Measurements from ENCODE around the genes COL6A5 and COL6A6.

DNA sequence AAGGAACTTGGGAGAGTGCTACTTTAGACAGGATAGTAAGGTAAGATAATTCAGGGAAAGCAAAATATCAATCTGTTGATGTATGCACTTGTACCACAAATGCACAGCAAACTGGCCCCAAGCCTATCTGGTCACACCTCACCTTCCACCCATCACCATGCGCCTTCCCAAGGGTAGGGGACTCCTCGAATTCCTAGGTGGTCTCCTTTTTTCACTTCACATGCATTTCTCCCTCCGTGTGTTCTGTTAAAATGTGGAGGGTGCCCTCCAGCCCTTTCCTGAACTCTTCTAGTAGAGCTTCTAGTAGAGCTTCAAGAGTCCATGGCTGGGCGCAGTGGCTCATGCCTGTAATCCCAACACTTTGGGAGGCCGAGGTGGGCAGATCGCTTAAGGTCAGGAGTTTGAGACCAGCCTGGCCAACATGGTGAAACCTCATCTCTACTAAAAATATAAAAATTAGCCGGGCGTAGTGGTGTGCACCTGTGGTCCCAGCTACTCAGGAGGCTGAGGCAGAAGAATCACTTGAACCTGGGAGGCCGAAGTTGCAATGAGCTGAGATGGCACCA is 10.6 kb downstream of the RAB43 start:
- RRBS: no CpG with 5 or more reads among the region's 9 CpGs

GRCh38 chr3:129166602-129166920 is 5.7 kb upstream of the ISY1 start:
- RRBS: no CpG with 5 or more reads among the region's 4 CpGs

- RRBS: no CpG with 5 or more reads among the region's 9 CpGs
Observed at GRCh38 chr3:129233288-129234020, 16.0 kb upstream of the COPG1 start.

GRCh38 chr3:129344519-129345018 is 28.5 kb upstream of the H1-10 start:
- RRBS: 11% methylated on average over 1 of the region's 10 CpGs

DNA sequence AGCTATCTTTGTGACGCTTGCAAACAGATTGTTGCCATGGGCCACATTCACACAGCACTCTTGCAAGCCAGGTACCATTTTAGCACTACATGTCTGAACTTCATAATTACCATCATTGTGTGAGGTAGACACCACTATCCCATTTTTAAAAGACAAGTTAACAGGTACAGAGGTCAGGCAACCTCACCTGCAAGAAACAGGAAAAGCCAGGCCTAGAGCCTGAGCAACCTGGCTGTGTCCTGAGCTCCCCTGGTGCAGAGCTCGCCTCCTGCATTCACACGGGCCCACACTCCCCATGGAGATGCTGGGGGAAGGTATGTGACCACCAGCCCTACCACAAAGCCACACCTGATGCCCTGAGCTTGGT is 1.1 kb upstream of the EFCAB12 start:
- RRBS: no CpG with 5 or more reads among the region's 3 CpGs

- RRBS: no CpG with 5 or more reads among the region's 19 CpGs
Observed at GRCh38 chr3:129440429-129440815, 398 bp downstream of the IFT122 start.

- RRBS: 75% methylated on average over 3 of the region's 30 CpGs
Observed at GRCh38 chr3:129570728-129571433, 27.9 kb downstream of the H1-8 start.

- RRBS: no CpG with 5 or more reads among the region's 19 CpGs
Observed at GRCh38 chr3:129592666-129593199, 13.7 kb downstream of the PLXND1 start.

- RRBS: 100% methylated on average over 2 of the region's 22 CpGs
Observed at GRCh38 chr3:129593485-129594297, 12.8 kb downstream of the PLXND1 start.

DNA sequence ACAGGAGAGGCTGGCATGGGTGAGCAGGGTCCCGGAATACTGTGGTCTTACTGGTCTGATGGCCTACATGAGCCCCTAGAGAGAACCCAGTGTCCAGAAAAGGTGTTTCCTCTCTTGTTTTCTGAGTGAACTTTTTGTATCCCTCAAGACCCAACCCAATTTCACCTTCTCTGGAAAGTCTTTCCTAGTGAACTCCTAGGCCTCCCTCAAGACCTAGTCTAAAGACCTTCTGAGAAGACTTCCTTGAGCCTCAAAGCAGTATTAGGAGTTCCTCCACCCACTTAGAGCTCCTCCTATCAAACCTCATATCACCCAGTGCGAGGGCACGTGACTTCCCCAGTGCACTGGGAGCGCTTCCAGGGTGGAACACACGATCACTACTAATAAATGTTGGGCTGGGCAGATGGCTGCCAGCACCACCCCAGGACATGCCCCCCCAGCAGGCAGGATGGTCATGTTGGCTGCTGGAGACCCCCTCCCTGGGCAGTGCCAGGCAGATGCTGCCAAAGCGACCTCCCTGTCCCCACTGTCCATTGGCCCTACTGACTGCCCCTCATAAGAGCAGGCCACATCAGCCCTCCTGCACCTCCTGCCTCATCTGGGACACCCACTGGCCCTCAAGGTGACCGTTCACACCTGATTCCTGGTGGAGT is 8.4 kb upstream of the PLXND1 start:
- RRBS: no CpG with 5 or more reads among the region's 7 CpGs

GRCh38 chr3:129664177-129664608 is 57.7 kb upstream of the PLXND1 start:
- RRBS: no CpG with 5 or more reads among the region's 3 CpGs

DNA sequence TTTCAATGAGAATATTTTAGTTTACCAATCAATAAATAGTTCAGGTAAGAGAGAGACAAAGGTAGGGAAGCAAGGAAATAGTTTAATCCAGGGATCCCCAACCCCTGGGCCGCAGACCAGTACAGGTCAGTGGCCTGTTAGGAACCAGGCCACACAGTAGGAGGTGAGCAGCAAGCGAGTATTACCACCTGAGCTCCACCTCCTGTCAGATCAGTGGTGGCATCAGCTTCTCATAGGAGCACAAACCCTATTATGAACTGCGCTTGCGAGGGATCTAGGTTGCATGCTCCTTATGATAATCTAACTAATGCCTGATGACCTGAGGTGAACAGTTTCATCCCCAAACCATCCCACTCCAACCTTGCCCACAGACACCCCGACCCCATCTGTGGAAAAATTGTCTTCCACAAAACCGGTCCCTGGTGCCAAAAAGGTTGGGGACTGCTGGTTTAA is 115.6 kb upstream of the PLXND1 start:
- RRBS: no CpG with 5 or more reads among the region's 6 CpGs

GRCh38 chr3:129793221-129793860 is 100.2 kb downstream of the TMCC1 start:
- RRBS: no CpG with 5 or more reads among the region's 2 CpGs

- RRBS: no CpG with 5 or more reads among the region's 10 CpGs
Observed at GRCh38 chr3:129794094-129794790, 99.3 kb downstream of the TMCC1 start.

DNA sequence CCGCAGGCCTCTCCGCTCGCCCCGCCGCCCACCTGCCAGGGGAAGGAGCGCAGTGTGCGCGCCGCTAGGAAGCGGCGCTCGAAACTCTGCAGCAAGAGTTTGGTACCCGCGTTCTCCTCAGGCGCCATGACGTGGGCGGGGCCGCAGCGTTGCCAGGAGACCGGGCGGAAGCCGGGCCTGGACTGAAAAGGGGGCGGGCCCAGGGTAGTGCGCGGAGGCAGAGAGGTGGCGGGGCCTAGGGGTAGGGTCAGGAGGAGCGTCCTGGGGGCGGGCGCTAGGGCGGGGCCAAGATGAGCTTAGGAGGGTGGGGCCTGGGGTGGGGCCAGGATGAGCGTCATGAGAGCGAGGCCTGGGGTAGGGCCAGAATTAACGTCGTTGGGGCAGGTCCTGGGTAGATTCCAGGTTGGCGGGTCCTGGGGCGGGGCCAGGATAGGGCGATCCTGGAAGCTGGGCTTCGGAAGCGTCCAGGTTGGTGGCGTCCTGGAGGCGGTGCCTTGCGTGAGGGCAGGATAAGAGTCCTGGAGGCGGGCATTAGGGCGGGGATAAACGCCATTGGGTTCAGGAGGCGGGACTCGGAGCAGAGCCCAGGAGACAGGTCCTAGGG is 29.8 kb downstream of the ALG1L2 start:
- RRBS: no CpG with 5 or more reads among the region's 47 CpGs

- RRBS: no CpG with 5 or more reads among the region's 14 CpGs
Observed at GRCh38 chr3:130144153-130144682, 62.6 kb downstream of the ALG1L2 start.

- RRBS: no CpG with 5 or more reads among the region's 13 CpGs
Observed at GRCh38 chr3:130179330-130180116, 97.9 kb downstream of the ALG1L2 start.

DNA sequence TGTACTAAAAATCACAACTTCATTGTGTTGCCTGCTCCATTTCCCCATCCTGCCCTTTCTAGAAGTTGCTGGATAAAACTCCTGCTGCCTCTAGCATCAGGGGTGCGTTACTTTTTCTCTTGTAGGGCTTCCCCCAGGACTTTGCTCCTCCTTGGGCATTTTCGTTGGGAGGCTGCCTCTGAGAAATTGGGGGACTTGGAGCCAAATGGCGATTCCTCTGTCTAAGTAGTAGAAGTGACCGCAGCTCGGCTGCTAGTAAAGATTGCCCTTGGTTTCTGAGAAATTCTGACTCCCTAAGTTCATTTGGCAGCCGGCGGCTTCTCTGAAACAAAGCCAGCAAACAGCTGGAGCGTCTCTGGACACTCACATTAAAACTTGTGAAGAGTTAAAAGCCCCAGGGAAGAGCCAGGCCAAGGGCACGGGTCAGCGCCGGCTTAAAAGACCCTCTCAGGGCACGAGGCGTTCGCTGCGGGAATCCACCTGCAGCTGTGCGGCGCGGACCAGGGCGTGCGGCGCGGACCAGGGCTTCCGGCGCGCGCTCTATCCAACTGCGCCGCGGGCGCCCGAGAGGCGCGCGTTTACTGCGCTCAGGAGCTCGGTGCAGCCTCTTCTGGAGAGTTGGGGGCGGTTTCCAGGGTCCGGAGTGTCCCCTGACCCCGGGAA is at the start of gene COL6A5:
Gene COL6A5 (plus strand): TSS at position 360 of the 663 bp plus-strand sequence.
- RRBS: 3% methylated on average over 14 of the region's 39 CpGs

DNA sequence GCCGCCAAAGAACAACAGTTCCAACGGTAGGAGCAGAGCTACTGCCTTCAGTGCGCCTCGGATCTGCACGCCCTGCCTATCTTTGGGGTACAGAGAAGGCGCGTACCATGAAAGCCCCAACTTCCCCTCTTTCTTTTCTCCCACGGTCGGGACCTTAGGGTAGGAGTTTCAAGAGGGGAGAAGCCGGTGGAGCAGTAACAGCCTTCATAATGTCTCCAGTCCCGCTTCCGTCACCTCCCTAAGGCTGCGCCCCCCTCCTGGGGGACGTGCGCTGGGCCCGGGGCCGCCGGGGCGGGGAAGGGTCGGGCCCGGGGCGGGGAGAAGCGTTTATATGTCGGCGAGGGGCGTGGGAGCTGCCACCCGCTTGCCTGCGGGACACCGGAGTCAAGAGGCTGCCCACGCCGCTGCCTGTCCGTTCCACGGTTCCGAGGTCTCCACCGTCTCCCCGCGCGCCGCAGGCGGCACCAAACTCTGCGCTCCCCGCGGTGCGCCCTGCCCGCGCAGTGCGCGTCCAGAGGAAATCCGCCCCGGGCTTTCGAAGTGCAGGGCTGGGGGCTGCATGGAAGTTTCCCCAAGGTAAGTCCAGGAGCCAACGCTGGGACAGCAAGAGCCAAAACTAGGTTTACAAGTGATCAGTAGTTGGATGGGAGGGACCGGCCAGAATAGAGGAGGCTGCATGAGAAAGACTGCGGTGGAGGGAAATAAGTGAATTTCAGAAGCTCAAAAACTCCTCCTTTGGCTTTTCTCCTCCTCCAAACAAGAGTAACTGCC is at the start of gene COL6A6:
Gene COL6A6 (plus strand): TSS at position 356 of the 771 bp plus-strand sequence.
- RRBS: 2% methylated on average over 14 of the region's 54 CpGs

GRCh38 chr3:131004513-131005142 is 22.0 kb downstream of the ASTE1 start:
- RRBS: no CpG with 5 or more reads among the region's 1 CpG

Data from brain (tissue), 1 donor.